Ovary (tissue), 7 donors: ENCODE measurements around a stretch of chr9.

DNA sequence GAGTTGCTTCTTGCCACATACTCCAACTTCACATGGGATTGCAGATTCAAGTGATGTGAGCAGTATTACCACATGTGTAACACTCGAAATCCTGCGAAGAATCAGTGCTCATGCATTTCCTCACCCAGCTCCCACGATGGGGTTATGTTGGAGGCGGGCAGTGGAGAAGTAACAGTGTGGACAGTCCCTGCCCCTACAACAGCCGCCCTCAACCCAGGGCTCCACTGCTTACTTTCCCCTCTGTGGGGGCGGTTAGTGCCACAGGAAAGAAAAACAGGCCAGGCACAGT is 3.9 kb upstream of the FBP1 start:
- PRO-cap, 7 experiments: no peak in any of the 7 experiments
- RAMPAGE, long total RNA, 2 experiments: no peak in any of the 2 experiments

DNA sequence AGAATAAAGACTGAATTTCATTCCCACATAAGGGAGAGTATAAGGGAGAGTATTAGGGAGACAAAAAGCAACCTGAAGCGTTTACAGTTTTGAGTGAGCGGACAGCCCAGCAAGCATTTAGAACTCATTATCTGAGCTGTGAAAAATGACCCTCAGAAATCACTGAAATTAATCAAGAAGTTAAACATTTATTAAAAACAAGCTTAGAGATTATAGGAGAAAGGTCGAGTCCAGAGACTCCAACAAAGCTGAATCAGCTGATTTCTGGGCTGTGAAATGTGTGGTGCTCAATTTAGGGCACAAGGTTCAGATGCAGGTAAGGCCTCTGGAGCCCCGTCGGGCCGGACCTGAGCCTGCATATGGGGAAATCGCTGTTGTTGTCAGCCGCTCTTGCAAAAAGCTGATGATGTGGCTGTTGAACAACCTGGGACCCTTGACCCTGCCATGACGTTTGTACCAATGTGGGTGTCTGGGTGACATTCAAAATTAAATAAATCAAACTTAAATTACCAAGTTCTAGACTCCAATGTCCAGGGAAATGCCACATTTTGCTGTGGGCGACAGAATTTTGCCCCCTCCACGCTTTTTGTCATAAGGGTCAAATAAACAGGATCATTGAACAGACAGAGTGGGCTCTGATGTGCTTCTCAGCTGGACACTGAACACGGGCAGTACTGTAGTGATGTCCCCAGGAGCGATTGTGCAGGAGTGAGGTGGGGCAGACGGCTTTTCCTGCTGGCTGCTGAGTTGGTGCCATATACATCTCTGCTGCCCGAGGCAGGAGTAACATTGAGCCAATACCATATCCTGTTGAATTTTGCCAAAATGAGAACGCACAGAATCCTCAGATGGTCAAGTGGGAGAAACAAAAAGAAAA is 27.2 kb upstream of the FBP1 start:
- PRO-cap, 7 experiments: no peak in any of the 7 experiments
- RAMPAGE, long total RNA, 2 experiments: no peak in any of the 2 experiments

- PRO-cap, 7 experiments: no peak in any of the 7 experiments
- RAMPAGE, long total RNA, 2 experiments: no peak in any of the 2 experiments
Observed at GRCh38 chr9:94734142-94734367, 7.6 kb downstream of the AOPEP start.

- PRO-cap, 7 experiments: no peak in any of the 7 experiments
- RAMPAGE, long total RNA, 2 experiments: no peak in any of the 2 experiments
Observed at GRCh38 chr9:94761611-94761941, 35.1 kb downstream of the AOPEP start.

GRCh38 chr9:94941260-94941778 is 214.8 kb downstream of the AOPEP start:
- PRO-cap, 7 experiments: no peak in any of the 7 experiments
- RAMPAGE, long total RNA, 2 experiments: no peak in any of the 2 experiments

GRCh38 chr9:94945426-94945878 is 219.0 kb downstream of the AOPEP start:
- PRO-cap, 7 experiments: peak in 4 of 7 experiments; most common plus-strand start chr9:94945482 (in 1); most common minus-strand start chr9:94945551 (in 3)
- RAMPAGE, long total RNA, 2 experiments: no peak in any of the 2 experiments

DNA sequence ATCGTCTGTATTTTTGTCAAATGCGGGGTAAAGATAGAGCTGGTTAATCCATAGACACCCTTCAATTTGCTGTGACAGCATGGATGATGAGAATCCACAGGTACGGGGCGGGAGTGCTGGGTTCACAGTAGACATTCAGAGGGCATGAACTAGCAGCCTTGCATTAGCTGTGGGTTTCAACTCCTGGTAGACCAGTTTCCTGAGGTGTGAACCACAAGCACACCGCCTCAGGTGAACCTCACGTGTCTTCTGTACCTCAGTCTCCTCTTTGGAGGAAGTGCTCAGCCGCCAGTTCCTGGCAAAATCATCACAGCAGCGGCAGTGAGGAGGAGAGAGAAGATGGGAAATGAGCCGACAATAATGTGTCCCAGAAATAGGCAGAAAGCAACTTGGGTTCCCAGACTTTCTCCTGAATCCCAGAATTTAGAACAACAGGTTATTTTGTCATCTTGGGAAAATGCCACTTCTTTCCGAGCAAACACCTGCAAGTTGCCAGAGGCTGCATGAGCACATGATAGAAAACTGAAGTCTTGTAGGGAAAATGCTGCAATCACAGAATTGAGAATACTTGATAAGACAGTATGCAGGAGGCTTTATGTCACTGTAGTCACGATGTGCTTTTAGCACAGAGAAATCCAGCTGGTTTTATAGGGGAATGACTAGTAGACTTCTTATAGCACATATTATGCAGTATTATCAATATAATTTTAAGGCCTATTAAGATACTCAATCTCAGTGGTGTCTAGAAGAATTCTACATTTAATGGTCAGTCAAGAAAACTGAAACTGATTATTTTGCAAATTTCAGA is 258.5 kb downstream of the AOPEP start:
- PRO-cap, 7 experiments: no peak in any of the 7 experiments
- RAMPAGE, long total RNA, 2 experiments: no peak in any of the 2 experiments

DNA sequence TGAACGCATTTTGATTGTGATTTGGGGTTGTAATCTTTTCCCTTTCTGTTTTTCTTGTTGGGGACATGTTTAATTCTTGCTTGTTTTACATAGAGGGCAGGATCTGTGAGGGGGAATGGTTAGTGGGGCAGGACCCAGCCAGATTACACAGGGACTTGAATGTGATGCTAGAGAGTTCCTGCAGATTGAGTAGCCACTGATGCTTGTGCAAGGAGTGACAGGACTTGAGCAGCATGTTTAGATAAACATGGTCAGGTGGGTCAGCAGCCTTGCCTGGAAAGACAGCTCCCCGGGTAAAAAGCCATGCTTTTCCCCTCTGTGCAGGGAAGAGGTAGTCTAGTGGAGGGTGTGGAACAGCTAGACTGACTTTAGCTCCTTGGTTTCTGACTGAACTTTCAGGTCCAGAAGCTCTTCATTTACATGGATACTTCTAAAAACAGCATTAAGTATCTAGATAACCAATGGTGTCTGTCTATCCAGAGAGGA is 261.2 kb downstream of the AOPEP start:
- PRO-cap, 7 experiments: no peak in any of the 7 experiments
- RAMPAGE, long total RNA, 2 experiments: start-site peak on the plus strand in 1 of 2 experiments, centred at position 411 of the sequence, 6 reads per replicate

GRCh38 chr9:95056958-95057675 is 260.4 kb downstream of the FANCC start:
- PRO-cap, 7 experiments: no peak in any of the 7 experiments
- RAMPAGE, long total RNA, 2 experiments: no peak in any of the 2 experiments

- PRO-cap, 7 experiments: no peak in any of the 7 experiments
- RAMPAGE, long total RNA, 2 experiments: no peak in any of the 2 experiments
Observed at GRCh38 chr9:95063623-95064286, 253.8 kb downstream of the FANCC start.

DNA sequence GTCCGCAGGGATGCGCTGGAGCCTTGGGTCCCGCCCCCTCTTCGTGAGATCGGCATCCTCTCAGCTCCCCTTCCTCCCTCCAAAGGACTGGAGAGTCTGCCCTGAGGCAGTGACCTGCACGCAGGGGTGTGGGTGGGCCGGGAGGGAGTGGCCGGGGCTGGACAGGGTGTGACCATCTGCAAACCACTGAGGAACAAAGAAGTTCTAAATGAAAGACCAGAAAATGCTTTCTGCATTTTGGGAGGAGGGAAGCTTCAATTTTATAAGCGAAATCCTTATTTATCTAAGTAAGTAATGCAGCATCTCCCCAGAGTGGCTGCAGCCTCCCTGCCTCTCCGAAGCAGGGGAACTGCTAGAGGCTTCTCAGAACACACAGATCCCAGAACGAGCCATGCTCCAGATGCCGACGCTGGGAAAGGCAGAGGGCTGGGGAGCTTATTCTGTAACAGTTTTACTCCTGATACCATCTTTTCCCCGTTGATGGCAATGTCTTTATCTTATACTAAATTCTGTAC is 221.7 kb downstream of the FANCC start:
- PRO-cap, 7 experiments: no peak in any of the 7 experiments
- RAMPAGE, long total RNA, 2 experiments: no peak in any of the 2 experiments

DNA sequence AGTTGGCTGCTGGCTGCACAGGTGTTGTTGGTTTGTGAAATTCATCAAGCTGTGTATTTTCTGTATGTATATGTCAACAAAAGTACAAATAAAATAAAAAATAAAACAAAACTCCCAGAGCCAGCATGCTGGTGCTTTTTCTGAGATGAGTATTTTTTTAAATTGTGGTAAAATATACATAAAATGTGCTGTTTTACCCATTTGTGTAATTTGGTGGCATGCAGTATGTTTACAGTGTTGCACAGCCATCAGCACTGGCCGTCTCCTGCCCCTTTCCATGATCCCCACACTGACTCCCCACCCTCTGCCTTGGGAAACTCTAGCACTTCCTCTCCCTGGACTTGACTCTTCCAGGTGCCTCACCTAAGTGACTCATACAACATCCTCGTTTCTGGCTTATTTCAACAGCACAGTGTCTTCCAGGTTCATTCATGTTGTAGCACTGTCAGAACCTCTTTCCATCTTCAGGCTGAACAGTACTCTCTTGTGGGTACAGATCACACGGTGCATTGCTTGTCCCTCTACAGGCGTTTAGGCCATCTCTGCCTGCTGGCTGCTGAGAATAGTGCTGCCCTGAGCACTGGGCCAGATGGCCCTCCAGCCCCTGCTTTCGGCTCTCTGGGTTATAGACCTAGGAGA is 212.0 kb downstream of the FANCC start:
- PRO-cap, 7 experiments: no peak in any of the 7 experiments
- RAMPAGE, long total RNA, 2 experiments: no peak in any of the 2 experiments

DNA sequence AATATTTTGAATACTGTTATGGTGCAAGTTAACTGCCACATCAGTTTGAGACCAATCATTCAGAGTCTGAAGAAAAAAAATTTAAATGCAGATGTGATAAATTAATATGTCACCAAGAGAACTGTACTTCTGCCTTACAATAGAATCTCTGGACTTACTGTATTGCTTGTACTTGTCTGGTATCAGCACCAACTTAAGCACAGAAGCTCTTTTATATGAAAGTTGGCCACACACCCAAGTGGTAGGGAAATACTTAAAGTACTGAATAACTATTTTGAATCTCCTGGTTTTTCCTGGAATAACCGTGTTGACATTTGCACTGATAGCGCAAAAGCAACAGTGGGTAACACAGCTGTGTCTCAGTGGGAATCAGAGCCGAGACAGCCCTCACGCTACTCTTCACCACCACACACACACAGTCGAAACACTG is 169.8 kb downstream of the FANCC start:
- PRO-cap, 7 experiments: peak in 1 of 7 experiments; most common plus-strand start position 357 of the sequence (in 1)
- RAMPAGE, long total RNA, 2 experiments: no peak in any of the 2 experiments

DNA sequence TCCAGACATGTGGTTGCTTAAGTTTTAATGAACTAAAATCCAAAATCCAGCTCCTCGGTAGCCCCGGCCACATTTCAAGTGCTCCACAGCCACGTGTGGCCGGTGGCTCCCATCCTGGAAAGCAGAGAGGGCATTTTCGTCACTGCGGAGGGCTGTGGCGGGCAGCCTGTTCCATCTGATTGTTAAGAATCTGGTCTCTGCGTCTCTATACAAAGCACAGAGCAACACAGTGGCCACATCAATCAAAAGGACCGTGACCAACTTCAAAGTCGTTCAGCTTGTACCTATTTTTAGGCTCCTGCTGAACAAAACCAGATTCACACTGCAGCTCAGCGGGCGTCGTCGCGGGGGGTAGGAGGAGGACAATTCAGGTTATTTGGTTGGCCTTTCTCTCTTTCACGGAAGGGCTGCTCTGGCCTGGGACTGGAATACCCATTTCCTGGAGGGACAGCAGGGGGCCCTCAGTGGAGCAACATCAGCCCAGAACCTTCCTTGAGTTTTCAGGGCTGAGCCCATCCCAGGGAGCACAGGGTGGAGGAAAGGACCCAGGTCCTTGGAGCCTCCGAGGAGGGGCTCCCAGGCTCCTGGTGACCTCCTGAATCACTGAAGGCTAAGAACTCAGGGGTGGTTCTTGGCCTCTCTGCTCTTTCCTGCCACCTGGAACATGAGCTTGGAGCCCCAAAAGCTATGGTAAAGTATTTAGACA is 61.0 kb downstream of the PTCH1 start:
- PRO-cap, 7 experiments: no peak in any of the 7 experiments
- RAMPAGE, long total RNA, 2 experiments: no peak in any of the 2 experiments

- PRO-cap, 7 experiments: no peak in any of the 7 experiments
- RAMPAGE, long total RNA, 2 experiments: no peak in any of the 2 experiments
Observed at GRCh38 chr9:95501162-95501701, 7.8 kb downstream of the PTCH1 start.

DNA sequence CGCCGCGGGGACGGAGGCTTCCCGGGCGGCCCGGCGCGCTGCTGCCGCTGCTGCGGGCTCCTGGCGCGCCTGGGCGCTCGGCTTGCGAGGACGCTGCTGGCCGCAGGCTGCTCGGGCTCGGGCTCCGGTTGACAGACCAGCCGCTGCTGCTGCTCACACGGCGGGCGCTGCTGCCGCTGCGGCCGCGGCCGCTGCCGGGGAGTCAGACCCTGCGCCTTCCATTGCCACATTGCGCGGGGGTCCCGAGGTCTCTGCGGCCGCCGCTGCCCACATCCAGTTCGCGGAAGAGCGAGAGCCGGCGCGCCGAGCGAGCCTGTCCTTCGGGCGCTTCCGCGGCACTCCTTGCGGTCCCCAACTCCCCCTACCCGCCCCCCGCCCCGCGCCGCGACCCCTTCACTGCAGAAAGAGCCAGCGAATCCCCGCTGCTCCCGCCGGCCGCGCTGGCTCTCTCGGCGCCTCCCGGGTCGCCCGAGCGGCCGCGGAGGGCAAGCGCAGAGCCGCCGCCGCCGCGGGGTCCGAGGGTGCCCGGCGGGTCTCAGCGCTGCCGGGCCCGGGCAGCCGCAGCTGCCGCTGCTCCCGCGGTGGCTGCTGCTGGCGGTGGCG is 583 bp downstream of the PTCH1 start:
- PRO-cap, 7 experiments: no peak in any of the 7 experiments
- RAMPAGE, long total RNA, 2 experiments: no peak in any of the 2 experiments

GRCh38 chr9:95512008-95512601 is 3.0 kb upstream of the PTCH1 start:
- PRO-cap, 7 experiments: no peak in any of the 7 experiments
- RAMPAGE, long total RNA, 2 experiments: no peak in any of the 2 experiments

GRCh38 chr9:95626904-95627508 is 117.9 kb upstream of the PTCH1 start:
- PRO-cap, 7 experiments: no peak in any of the 7 experiments
- RAMPAGE, long total RNA, 2 experiments: no peak in any of the 2 experiments

DNA sequence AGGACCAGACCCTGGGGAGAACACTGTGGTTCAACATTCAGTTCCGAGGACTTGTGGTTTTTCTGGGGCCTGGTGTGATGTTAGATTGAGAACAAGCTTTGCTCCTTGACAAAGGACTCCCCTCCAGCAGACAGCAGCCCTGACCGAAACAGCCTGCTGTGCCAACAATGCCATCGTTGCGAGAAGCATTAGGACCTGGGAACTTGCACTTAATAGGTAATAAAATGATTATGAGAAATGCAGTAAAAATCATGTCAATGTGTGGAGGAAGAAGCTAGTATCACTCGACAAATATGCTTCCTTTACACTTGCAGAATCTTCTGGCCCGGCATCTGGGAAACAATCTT is 164.5 kb upstream of the ERCC6L2 start:
- PRO-cap, 7 experiments: no peak in any of the 7 experiments
- RAMPAGE, long total RNA, 2 experiments: no peak in any of the 2 experiments

DNA sequence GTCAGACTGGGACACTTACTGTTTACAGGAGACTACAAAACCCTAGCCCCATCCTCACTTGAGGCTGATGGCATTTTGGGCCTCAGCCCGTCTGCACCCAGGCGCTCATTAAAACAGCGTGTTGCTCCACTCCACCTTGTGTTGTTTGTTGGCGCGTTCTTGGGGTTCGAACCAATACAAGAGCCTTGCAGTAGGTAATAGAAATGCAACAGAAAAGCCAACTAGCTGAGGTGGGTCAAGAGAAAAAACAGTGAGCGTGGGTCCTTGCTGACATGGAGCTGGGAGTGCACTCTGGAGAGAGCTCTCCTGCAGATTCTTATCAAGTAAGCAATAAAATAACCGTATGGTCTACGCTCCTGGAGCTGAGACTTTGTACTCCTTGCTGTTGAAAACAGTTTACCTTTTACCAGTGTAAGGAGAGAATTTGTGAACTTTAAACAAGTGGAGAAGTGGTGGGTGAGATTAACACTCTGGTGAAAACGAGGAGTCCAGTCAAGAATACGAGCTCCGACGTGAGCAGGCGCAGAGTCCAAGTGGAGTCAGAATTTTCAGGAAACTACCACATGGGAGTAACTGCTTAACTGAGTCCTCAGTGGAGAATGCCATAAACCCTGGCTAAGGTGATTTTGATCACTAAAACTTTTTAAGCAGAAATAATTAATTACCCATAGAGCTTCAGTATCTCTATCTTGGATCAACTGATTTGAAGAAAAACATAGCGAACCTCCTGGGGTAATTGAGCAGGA is 156.2 kb upstream of the ERCC6L2 start:
- PRO-cap, 7 experiments: no peak in any of the 7 experiments
- RAMPAGE, long total RNA, 2 experiments: no peak in any of the 2 experiments